Breast (tissue), 4 donors: ENCODE measurements around a stretch of chr6.

GRCh38 chr6:163469965-163471035 lies 55.8 kb downstream of the QKI start:
- PRO-cap, 3 experiments, result no peak in any of the 3 experiments
- RRBS, result no CpG with 5 or more reads among the region's 6 CpGs

DNA sequence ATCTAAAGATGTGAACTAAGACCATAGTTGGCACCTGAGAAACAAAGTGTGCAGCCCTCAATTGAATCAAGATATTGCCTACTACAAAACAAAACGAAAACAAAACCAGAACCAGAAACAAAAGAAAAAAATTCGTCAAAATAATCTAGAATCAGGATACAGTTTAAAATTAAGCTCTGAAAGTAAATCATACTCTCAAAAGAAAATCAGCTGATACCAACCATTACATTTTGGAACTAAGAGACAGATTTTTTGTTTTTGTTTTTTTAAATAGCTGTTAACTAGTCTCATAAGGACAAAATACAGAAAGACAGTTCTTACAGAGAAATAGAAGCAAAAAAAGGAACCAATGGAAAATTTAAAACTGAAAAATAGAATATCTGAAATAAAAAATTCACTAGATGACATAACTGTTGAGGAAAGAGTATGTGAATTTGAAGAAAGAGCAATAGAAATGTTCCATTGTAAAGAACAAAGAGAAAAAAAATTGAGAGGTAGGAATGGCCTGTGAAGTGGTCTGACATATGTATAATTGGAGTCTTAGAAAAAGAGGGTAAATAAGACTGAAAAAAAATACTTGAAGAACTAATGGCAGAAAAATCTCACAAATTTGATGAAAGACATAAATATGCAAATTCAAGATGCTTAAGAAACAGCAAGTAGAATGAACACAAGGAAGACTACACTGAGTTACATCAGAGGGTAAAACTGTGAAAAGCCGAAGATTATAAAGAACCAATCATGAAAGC lies 93.3 kb downstream of the QKI start:
- PRO-cap, 3 experiments, result no peak in any of the 3 experiments
- RRBS, result no CpG with 5 or more reads among the region's 3 CpGs

DNA sequence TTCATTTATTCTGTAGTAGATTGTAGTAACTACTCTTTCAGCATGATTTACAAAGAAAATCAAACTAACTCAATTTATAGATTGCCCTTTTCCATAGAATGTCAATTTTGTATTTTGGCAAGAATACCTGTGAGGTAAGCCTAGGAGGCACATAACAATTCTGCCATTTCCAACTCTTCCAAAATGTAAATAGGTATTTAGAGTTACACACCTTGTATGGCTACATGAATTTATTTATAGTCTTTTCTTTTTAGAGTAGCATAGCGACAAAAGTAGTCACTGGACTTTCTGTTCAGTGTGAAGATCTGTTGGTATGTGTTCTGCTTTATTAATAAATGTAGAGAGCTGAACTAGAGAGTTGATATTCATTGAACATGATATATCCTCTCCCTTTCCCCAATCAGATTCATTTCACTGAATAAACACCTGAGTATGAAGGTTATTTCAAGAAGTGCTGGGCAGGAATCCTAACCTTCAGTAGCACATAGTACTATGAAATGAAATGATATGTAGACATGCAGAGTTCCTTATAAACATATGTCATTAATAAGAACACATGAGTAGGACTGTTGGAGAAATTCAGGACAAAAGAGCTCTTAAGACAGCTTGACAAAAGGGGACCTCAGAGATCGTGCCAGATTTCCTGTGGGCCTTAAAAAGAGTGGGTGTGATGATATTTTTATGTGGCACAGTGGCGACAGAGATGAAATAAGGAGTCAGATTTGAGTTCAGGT lies 104.4 kb downstream of the QKI start:
- PRO-cap, 3 experiments, result no peak in any of the 3 experiments
- RRBS, result no CpG with 5 or more reads among the region's 3 CpGs

DNA sequence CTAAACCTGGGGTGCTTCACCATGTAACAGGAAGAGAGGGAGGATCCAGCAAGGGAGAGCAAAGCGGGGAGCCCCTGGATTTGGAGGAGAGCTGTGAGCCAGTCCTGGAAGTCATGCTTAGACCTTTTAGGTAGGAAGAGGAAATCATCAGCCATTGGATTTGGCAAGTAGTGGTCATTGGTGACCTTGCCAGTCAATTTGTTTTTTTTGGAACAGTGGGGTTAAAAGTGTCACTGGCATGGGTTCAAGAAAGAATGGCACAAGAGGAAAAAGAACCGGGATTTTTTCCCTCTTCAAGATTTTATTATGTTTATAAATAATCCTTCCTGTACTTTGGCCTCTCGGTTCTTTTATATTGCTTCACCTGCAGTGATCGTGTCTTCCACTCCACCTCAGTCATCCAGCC lies 124.6 kb downstream of the QKI start:
- PRO-cap, 3 experiments, result no peak in any of the 3 experiments
- RRBS, result no CpG with 5 or more reads among the region's 4 CpGs

GRCh38 chr6:163667697-163668132 lies 253.2 kb downstream of the QKI start:
- PRO-cap, 3 experiments, result no peak in any of the 3 experiments
- RRBS, result no CpG with 5 or more reads among the region's 6 CpGs

GRCh38 chr6:163780783-163781230 lies 366.3 kb downstream of the QKI start:
- PRO-cap, 3 experiments, result no peak in any of the 3 experiments
- RRBS, result no CpG with 5 or more reads among the region's 6 CpGs

DNA sequence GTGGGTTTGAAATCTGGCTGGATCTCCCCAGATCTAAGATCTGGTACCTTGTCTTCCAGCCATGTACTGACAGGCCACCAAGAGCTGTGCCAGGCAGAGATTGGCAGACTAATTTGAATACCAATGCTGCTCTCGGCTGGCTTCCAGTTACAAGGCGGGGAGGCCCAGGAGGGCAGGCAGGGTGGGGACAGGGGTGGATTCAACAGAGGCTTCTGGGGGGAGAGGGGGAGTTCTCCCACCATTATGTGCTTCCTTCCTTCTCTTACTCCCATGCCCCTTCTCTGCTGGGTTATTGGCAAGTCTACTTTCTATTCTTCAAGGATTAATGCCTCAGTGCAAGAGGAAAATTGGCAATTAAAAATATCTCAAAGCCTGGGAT lies 529.6 kb downstream of the QKI start:
- PRO-cap, 3 experiments, result no peak in any of the 3 experiments
- RRBS, result no CpG with 5 or more reads among the region's 2 CpGs

DNA sequence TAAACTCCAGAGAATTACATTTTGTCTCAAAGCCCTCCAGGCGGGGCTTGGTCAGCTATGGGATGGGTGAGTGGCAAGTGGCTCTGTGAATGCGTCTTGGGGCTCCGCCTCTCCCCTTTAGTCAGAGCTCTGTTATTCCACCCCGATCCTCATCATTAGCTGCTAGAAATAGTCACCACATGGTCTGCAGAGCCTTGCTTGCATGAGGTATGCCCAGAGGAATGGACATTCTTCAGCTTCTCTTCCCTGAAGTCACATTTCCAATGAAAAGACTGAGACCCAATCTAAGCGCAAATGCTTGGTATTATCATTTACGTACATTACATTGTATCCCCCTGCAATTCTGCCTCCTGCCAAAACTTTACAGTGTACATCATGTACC lies 540.7 kb downstream of the QKI start:
- PRO-cap, 3 experiments, result no peak in any of the 3 experiments
- RRBS, result no CpG with 5 or more reads among the region's 6 CpGs

- PRO-cap, 3 experiments, result no peak in any of the 3 experiments
- RRBS, result no CpG with 5 or more reads among the region's 3 CpGs
These were observed 869.2 kb downstream of the C6orf118 start for GRCh38 chr6:164440251-164440598.

DNA sequence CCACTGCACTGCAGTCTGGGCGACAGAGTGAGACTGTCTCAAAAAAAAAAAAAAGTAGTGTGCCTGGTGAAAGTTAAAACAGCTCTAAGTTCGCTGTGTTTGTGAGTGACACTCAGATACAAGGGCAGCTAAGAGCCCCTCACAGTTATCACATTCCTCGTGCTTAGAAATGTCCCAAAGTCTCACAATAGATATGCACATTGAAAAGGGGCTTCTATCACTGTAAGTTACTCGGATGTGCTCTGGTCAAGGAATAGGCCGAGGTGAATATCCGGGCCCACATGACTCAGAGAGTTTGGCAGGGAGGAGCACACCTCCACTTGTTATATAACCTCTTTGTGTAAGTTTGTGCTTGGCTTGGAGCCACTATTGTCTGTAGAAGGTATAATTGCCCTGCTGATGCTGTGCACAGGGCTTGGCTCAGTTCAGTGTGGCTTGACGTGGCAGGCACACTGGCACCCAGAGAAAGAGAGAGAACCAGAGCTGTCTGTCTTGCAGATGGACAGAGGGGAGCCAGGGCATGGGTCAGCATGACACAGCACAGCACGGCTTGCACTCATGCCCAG lies 482.7 kb downstream of the C6orf118 start:
- PRO-cap, 3 experiments, result no peak in any of the 3 experiments
- RRBS, result no CpG with 5 or more reads among the region's 8 CpGs

GRCh38 chr6:165611381-165611661 lies 51.7 kb downstream of the PDE10A start:
- PRO-cap, 3 experiments, result no peak in any of the 3 experiments
- RRBS, result no CpG with 5 or more reads among the region's 3 CpGs

GRCh38 chr6:165656700-165657145 lies 6.3 kb downstream of the PDE10A start:
- PRO-cap, 3 experiments, result no peak in any of the 3 experiments
- RRBS, result no CpG with 5 or more reads among the region's 7 CpGs

DNA sequence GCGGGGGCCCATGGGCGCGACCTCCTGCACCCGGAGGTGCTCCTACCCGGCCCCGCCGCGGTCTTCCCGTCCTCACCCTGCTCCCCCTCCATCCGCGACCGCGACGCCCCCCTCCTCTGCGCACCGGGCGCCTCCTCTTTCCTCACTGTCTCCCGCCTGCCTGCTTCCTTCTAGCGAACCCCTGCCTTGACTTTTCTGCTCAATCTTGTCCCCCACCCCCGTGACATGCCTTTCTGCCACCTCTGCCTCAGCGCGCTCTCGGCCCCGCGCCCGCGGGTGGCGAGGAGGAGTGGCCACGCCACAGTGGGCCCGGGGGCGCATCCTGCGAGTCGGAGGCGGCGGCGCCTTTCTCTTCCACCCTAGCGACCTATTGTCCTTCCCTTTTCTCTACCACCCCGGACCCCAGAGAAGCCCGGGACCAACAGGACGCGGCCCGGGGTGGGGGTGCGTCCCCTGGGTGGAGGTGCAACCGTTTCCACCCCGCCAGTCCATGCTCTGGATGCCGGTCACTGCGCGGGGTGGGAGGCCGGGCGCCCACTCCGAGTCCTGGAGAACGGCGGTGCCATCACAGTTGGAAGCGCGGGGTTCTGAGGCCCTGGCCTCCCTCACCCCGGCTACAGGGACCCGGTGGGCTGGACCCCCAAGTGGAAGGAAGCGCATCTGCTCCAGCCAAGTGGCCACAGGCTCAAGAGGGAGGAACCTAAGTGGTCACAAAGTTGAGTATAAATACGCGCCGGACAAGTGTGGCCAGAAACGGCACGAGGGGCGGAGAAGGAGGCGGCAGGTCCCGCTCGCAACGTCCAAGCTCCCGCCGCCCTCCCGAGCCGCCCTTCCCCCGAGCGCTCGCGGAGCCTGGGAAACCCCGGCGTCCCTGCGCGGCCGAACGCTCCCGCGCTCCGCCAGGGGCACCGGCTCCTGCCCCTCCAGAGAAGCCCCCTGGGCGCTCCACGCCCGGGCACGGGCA lies 1.9 kb downstream of the PDE10A start:
- PRO-cap, 3 experiments, result peak in 3 of 3 experiments; most common plus-strand start position 752 of the sequence (in 3); most common minus-strand start position 589 of the sequence (in 2)
- RRBS, result 3% methylated on average over 64 of the region's 90 CpGs

GRCh38 chr6:166005943-166006545 lies 161.6 kb downstream of the TBXT start:
- PRO-cap, 3 experiments, result no peak in any of the 3 experiments
- RRBS, result no CpG with 5 or more reads among the region's 40 CpGs

GRCh38 chr6:166381476-166382535 lies 934 bp downstream of the MPC1 start:
- PRO-cap, 3 experiments, result peak in 1 of 3 experiments; most common plus-strand start chr6:166381904 (in 1); most common minus-strand start chr6:166381980 (in 1)
- RRBS, result 2% methylated on average over 9 of the region's 56 CpGs

GRCh38 chr6:166387814-166388488 lies 5.2 kb upstream of the MPC1 start:
- PRO-cap, 3 experiments, result no peak in any of the 3 experiments
- RRBS, result no CpG with 5 or more reads among the region's 4 CpGs

DNA sequence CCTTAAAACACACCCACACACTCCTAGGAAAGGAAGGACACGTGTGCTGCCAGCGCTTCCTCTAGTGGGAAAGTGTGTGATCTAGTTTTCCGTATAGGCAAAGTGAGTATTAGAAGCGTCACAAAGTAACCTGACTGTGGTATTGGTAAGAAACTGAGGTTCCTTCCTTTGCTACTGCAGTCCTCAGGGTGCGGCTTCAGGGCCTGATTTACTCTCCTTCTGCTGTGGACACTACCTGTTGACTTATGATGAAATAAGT lies 36.0 kb upstream of the MPC1 start:
- PRO-cap, 3 experiments, result no peak in any of the 3 experiments
- RRBS, result no CpG with 5 or more reads among the region's 5 CpGs

DNA sequence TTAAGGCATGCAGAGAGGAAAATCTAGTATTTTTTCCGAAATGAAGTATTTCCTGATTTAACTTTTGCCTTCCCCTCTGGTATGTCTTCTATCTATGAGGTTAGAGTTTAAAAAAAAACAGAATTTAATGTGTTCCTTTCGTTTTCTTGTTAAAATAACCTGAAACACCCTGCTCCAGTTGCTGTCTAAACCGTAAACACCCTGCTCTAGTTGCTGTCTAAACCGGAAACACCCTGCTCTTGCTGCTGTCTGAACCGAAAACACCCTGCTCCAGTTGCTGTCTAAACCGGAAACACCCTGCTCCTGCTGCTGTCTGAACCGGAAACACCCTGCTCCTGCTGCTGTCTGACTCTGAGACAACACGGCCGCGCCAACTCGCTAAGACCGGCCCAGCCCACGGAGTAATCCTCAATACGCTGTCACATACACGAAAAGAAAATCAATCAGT lies 98.5 kb downstream of the RAMACL start:
- PRO-cap, 3 experiments, result no peak in any of the 3 experiments
- RRBS, result 20% methylated on average over 9 of the region's 15 CpGs

DNA sequence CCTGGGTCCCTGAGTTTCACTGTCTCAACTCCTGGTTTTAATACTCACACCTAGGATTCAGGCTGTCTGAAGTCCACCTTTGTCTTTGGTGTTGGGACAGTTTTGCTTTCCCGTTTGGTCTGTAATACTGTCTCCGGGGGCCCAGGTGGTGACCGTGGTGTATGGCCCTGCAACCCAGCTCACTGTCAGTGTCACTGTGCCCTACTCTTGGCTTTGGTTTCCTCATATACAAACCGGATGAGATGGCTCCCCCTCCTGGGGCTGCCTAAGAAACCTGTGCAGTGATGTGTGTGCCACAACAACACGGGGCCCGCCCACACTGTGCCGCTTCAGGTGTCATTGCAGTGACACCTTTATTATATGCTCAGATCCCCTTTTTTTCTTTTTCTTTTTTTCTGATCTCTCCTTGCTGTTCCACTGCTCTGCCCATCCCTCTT lies 74.0 kb downstream of the RAMACL start:
- PRO-cap, 3 experiments, result no peak in any of the 3 experiments
- RRBS, result 87% methylated on average over 3 of the region's 7 CpGs

GRCh38 chr6:166587905-166588573 lies 1.6 kb upstream of the RAMACL start:
- PRO-cap, 3 experiments, result no peak in any of the 3 experiments
- RRBS, result no CpG with 5 or more reads among the region's 8 CpGs